ENCODE results near the genes CXCL8, CXCL6, MTHFD2L, NAAA, SCARB2 and FAM47E.

GRCh38 chr4:73728119-73728364 is 12.3 kb upstream of the CXCL8 start:
- PRO-cap, result no peak

GRCh38 chr4:73740291-73741119 is at the start of gene CXCL8:
CXCL8 (plus strand) TSS chr4:73740569.
- PRO-cap, result unidirectional peak, plus-strand start at chr4:73740569

DNA sequence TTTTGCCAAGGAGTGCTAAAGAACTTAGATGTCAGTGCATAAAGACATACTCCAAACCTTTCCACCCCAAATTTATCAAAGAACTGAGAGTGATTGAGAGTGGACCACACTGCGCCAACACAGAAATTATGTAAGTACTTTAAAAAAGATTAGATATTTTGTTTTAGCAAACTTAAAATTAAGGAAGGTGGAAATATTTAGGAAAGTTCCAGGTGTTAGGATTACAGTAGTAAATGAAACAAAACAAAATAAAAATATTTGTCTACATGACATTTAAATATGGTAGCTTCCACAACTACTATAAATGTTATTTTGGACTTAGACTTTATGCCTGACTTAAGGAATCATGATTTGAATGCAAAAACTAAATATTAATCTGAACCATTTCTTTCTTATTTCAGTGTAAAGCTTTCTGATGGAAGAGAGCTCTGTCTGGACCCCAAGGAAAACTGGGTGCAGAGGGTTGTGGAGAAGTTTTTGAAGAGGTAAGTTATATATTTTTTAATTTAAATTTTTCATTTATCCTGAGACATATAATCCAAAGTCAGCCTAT is 1.3 kb downstream of the CXCL8 start:
- PRO-cap, result no peak

GRCh38 chr4:73836174-73837397 is at the start of gene CXCL6:
CXCL6 (plus strand) TSS chr4:73836678.
- PRO-cap, result unidirectional peak, plus-strand start at chr4:73836627

DNA sequence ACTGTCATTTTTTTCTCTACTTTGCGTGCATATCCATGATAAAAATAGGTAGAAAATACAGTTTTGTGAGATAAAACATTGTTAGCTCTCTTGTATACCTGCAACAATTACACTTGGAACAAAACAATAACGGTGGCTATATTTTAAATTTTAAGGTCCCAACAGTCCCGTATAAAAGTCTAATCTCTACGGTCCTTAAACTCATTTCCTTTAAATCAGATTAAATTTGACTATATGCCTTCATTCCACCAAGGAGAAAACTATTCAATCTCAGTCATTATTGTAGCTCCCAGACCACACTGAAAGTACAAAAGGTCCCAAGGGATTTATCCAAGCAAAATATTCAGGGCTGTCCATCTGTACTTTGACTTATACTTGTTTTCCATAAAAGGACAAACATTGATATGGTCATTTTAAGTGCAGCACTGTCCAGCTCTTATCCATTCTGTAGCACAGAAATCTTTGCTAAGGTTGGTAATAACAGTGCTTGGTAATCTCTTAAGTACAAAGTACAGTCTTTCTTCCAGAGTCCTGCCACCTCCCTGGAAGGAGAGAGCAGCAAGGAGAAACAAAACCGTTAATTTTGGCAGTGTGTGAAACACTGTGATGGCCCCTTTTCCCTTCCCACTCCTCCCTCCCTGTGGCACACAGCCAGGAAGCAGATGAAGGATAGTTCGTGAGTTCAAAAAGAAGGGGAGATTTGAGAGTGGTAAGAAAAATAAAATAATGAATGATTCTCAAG is 6.6 kb upstream of the CXCL2 start:
- PRO-cap, result unidirectional peak, minus-strand start at position 452 of the sequence

DNA sequence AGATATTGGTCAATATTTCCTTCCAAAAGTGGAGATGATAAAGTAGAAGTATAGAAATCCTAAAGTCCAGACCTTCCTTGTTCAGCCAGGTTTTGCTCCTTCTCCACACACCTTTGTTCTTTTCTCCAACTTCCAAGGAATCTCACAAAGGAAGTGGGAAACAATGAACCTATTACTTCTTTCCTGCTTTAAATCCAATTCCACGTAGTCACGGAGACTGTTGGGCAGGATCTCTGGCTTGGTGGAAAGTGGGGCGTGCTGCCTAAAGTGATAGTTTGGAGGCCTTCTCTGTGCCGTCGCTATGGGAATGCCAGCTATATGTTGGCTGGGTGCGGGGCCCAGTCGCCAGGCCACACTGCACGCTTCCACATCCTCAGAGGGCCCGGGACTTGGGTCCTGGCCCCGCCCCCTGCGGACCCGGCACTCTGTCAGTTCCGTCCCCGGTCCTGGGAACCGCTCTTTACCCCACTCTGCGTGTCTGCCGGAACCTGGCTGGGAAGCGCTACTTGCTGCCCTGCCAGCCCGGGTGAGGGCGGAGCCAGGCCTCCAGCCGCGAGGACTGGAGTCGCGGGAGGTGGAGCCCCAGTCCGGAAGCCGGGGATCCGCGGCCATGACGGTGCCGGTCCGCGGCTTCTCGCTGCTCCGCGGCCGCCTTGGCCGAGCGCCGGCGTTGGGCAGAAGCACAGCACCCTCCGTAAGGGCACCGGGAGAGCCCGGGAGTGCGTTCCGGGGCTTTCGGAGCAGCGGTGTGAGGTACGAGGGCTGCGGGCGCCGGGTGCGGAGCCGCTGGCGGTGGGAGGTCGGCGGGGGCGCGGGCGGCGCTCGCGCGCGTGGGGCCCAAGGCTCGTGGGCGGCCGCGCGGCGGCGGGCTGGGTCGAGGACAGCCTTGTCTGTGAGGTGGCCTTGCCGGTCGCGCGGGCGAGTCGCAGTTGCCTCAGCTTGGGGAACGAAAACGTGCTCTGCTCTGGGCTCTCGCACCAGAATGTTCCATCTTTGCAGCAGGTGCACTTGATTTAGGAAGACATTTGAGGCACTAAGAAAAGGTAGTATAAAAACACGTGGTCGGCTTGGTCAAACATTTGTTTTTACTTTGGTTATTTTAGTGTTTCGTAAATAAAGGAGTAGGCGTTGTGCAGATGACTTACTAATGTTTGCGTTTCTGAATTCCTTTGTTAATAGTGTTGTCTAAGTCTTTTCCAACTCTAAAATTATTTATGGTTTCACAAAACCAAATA is at the start of gene MTHFD2L:
Gene MTHFD2L (plus strand): TSS at position 590 of the 1,235 bp plus-strand sequence.
- PRO-cap, result bidirectional peak, plus-strand start at position 590 of the sequence, minus-strand start at position 480 of the sequence

- PRO-cap, result no peak
Observed at GRCh38 chr4:74332386-74332808, 24.1 kb downstream of the EPGN start.

DNA sequence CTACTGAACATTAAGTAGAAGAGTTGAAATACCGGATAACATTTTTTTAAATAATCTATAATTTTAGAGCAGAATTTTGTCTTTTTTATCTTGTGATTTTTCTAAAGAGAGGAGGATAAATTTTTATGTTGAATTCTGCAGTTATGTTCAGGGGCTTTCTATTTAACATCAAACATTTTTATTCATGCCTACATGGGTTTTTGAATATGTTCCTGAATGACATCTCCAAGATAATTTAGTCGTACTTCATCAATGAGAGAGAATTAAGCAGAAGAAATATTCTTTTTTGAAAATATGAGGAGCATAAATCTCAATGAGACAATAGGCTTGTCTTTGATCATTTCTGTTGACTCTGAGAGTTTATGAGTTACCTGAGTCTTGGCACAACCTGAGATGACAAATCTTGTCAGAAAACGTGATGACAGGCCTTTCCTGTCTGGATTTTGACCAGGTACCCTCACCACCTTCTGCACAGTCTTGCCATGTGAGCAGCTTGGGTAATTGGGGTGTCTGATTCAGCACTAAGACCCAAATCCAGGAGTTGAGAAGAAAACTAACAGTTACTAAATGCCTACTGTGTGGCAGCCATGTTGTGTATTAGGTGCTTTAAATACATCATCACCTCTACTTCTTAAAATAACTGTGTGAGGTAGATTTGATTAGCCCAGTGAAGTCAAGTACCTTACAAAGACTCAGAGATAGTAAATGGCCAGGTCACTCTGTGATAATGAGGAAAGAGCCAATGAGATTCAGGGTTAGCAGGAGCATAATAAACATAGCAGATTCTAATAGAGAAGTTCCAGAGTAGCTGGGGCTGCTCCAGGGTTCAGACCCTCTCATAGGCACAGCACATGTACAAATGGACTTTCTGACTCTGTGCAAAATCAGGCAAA is 2.6 kb downstream of the EREG start:
- PRO-cap, result bidirectional peak, plus-strand start at position 802 of the sequence, minus-strand start at position 675 of the sequence

GRCh38 chr4:74397615-74398107 is 32.7 kb downstream of the EREG start:
- PRO-cap, result no peak

DNA sequence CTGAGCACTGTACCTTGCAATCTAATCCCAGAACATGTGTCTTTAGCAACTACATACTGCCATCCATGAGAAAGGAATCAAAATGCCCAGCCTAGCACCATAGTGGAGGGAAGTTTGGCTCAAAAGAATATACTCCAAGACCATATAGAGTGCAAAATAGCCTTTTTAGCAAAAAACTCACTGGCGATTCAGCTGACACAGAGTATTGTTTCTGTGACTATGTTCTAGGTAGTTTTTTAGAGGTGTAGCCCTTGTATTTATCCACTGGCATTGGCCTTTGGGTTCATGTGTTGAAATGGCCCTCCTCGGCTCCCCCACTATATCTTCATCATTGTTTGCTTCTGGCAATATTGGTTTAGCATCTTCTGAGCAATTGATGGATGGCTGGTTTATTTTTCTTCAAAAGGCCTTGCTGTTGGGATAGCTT is 27.6 kb downstream of the AREG start:
- PRO-cap, result no peak

- PRO-cap, result bidirectional peak, plus-strand start at chr4:74934571, minus-strand start at chr4:74934490; bidirectional peak, plus-strand start at chr4:74934660, minus-strand start at chr4:74934718
Observed at GRCh38 chr4:74934055-74934977, 1.4 kb downstream of the PARM1 start.

DNA sequence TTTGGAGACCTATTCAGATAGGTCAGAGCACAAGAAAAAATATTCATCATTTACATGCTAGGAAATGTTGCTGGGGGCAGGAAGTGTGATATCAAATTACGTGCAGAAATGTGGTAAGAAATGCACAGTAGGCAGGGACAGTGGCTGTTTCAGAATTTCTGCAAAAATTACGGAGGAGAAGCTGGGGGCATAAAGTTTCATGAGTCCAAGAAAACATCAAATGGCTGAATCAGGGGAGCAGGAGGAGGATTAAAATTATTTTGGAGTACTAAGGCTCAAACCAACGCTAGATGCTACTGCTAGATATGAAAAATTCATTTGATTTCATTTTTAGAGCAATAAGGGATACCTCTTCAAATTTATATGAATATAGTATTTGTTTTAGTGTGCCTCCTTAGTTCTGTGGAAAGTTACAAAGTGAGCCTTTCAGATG is 8.3 kb downstream of the PARM1 start:
- PRO-cap, result no peak

DNA sequence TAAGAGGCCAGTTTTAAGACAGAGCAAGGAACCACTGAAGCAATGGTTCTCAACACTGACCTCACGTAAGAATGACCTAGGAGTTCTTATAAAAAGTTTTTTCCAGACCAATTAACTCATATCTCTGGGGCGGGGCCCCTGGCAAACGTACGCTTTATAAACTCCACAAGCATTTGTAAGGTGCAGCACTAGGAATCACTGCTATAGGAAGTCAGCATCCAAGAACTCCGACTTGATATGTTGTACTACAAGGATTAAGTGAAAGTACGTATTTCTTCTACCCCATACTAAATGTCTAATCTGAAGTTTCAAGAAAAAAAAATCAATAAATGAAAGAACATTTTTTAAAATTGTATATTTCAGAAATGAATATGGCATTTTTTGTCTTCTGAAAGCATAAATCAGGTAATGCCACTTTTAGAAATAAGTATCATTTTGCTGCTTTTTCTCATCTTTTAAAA is 269.8 kb downstream of the RCHY1 start:
- PRO-cap, result no peak

DNA sequence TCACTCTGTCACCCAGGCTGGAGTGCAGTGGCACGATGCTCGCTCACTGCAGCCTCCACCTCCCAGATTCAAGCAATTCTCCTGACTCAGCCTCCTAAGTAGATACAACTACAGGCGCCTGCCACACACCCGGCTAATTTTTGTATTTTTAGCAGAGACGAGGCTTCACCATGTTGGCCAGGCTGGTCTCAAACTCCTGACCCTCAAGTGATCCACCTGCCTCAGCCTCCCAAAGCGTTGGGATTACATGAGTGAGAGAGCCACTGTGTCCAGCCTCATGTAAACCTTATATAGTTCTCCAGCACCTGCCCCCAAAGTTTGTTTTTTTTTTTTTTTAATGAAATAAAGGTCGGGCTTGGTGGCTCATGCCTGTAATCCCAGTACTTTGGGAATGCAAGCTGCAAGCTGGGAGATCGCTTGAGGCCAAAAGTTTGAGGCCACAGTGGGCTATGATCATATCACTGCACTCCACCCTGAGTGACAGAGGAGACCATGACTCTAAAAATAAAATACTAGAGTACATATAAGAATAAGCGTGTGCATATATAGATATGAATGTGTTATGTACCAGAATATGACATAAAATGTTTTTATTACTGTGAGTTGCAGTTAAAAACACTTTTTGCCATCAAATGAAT is 11.9 kb downstream of the G3BP2 start:
- PRO-cap, result no peak

GRCh38 chr4:75672348-75673002 is 736 bp downstream of the G3BP2 start:
- PRO-cap, result bidirectional peak, plus-strand start at chr4:75672673, minus-strand start at chr4:75672676

- PRO-cap, result unidirectional peak, minus-strand start at chr4:75940789; bidirectional peak, plus-strand start at chr4:75941108, minus-strand start at chr4:75940975
Observed at GRCh38 chr4:75940707-75941464, at the start of gene NAAA. NAAA (minus strand) TSS chr4:75941013.

DNA sequence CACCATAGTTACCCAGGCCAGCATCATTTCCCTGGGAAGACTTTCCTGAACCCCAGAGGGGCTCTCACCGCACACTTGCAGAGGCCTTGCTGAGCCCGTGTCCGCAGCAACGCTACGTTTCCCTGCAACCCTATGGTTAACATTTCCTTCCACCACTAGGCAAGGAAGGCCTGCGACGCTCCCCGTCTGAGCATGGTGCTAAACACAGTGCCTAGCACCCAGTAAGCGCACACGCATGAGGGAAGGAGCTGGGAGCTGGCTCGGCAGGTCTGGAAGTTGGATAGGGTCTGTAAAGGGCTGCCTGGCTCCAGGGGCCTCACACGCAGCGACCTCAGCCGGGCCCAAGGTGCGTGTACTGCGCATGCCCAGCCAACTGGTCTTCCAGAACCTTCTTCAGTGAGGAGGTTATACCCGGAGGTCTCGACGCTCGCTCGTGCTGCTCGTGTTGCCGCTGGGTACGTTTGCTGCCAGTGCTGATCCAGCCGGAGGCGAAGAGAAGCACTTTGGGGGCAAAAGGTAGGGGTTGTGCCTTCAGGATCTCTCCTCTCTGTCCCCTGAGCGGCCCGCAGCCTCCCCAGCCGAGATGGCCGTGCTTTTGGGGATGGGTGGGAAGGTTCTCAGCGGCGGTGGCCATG is 3.6 kb upstream of the CXCL9 start:
- PRO-cap, result no peak

GRCh38 chr4:76213407-76214387 is at the start of gene SCARB2:
SCARB2 (minus strand) TSS chr4:76213824.
- PRO-cap, result bidirectional peak, plus-strand start at chr4:76213651, minus-strand start at chr4:76213595; bidirectional peak, plus-strand start at chr4:76213997, minus-strand start at chr4:76213824

- PRO-cap, result bidirectional peak, plus-strand start at chr4:76251730, minus-strand start at chr4:76251620
Observed at GRCh38 chr4:76251377-76252583, at the start of gene FAM47E. FAM47E (plus strand) TSS chr4:76251721.

DNA sequence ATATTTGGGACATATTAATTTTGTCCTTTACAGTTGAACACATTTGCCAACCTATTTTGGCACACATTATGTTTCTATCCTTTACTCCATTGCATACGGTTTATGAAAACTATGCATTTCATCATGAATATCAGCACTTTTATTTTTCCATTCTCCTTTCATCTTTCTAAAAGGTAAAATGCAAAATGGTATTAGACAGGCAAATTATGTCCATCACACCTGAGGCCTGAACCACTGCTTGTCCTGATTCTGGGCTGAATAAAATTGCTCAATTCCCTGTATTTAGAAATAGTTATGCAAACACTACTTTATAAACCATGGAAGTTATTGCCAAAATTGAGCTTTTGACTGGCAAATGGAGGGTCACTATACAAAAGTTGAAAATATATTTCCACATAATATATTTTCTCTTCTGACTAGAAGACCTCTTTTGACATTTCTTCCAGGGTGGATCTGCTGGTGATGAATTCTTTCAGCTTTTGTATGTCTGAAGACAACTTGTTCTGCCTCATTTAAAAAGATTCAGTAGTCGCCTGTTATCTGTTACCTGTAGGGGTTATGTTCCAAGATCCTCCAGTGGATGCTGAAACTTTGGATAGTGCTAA is 21.1 kb downstream of the FAM47E start:
- PRO-cap, result no peak

Data from bile duct (tissue), 1 donor.